Metanephros (tissue), 2 donors: ENCODE data around the genes NANOS1 and SFXN4.

- RAMPAGE, long total RNA, result no peak
Measured at GRCh38 chr10:119029057-119030303, at the start of gene NANOS1. NANOS1 (plus strand) TSS chr10:119029714.

- RAMPAGE, long total RNA, result no peak
Measured at GRCh38 chr10:119165024-119166140, at the start of gene SFXN4. SFXN4 (minus strand) TSS chr10:119165714.

DNA sequence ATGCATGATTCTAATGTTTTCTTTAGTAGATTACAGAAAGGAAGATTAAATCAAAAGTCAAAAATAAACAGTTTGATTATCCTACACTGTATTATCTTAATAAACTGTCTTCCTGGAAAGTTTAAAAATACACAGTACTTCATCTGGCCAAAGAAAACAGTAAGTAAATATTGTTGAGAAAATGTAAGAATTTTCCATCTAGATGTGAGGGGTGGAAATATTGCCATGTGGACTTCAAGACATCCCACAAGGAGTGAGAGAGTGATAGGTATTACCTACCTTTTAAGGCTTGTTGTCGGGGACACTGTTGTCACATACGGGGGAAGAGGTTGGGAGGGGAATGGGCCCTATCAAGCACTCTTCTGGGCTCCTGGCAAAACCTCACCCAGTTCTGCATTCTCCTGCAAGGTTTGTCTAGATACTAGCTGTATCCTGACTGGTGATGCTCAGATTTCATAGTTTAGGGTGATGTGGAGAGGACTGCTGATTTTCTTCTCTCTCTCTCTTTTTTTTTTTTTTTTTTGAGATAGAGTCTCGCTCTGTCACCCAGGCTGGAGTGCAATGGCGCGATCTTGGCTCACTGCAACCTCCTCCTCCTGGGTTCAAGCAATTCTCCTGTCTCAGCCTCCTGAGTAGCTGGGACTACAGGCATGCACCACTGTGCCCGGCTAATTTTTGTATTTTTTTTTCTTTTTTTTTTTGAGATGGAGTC lies 18.0 kb downstream of the GRK5 start:
- RAMPAGE, long total RNA, result no peak

DNA sequence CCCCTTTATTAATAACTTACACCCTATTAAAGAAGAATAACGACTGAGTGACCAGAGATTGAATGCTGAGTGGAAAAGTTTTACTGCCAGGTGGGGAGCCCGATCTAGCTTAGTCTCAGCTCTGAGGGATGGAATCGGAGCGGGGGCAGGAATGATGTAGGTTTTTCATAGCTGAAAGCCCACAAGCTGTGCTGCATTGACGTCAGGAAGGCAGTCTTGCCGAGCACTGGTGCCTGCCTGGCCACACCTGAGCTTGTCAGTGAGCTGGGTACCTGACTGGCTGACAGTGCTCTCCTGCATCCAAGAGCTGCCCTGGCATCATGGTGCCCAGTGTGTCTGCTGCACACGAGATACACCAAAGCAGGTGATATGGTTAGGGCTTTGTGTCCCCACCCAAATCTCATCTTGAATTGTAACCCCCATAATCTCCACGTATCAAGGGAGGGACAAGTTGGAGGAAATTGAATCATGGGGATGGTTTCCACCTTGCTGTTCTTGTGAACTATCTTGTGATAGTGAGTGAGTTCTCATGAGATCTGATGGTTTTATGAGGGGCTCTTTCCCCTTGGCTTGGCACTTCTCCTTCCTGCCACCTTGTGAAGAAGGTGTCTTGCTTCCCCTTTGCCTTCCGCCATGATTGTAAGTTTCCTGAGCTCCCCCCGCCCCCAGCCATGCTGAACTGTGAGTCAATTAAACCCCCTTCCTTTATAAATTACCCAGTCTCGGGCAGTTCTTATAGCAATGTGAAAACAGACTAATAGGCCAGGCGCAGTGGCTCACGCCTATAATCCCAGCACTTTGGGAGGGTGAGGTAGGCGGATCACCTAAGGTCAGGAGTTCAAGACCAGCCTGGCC lies 35.1 kb downstream of the GRK5 start:
- RAMPAGE, long total RNA, result no peak

DNA sequence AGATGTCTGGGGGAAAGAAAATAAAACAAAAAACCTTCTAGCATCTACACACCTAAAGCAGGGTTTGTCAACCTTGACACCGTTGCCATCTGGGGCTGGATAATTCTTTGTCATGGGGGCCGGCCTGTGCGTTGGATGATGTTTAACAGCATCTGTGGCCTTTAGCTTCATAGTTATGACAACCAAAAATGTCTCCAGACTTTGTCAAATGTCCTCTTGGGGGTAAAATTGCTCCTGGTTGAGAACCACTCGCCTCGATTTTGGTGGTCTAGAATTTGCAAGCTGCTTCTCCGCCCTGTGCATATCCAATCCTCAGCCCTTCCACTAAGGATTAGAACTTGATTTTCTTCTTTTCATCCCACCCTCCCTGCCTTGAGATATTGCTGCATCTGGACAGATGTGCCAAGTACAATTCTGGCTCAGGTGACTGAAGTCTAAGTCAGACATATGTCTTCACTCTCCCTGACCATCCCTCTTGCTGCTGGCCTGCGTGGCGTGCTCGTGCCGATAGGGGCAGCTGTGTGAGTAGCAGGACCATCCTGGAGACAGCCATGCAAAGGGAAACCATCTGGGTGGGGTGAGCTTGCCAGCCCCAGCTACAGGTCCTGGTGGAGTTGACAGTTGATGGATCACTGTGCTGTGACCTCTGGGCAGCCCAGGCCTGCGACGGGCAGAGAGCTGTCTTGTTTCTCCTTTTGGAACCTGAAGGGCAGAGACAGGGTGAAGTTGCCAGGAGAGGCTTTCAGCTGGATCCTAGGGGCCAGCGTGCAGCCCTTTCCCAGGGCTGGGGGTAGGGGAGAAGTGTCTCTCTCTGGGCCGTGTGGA lies 44.5 kb downstream of the GRK5 start:
- RAMPAGE, long total RNA, result no peak

DNA sequence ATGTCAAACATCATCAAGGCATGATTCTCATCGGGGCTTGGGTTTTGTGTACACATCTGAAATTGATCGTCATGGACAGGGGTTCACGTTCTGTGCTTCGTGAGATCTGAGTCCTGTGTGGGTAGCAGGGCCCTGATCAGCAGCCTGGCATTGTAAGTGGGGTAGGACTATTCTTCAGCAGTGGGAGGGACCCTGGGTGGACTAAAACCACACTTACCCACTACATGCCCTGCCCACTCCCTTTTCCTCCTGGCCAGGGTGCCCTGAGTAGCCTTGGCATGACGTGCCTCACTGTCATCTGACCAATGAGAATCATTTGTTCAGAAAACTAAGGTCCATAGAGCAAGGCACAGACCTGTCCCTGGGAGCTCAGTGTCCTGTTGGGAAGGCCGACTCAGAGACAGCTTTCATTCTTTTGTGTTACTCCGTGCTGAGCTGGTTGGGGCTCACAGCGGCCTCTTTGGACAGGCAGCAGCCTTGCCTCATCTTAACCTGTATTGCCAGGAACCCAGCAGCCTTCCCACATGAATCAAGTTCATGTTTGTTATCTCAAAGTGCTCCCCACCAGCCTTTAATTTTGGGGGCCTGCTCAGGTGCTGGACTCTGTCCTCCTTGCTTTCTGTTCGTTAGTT lies 57.3 kb downstream of the GRK5 start:
- RAMPAGE, long total RNA, result no peak

DNA sequence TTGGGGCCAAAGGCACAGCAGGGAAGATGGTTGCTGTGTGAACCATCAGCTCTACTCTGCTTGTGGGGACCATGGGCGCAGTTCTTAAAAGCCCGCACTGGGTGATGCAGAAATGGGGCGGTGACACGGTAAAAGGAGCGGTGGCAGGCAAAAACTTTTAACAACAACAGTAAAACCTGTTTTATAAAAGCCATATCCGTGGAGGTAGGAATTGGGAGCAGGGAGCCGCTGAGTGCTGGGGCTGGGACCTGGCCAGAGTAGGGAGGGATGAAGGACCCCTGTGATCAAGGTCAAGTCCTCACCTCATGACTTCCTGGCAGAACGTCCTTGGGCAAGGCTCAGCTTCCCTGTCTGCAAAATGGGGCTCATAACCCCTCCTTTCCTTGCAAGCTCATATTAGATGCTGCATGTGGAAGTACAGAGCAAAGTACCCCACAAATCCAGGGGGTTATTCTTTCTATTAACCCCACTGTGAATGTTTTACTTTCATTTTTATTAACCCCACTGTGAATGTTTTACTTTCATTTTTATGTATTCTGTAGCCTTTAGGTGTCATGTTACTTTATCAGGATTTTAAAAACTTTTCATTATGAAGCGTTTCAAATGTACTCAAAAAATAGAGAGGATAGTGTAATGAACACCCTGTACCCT lies 78.3 kb downstream of the GRK5 start:
- RAMPAGE, long total RNA, result no peak

GRCh38 chr10:119302468-119303366 lies 95.3 kb downstream of the GRK5 start:
- RAMPAGE, long total RNA, result no peak

- RAMPAGE, long total RNA, result no peak
Measured at GRCh38 chr10:119328292-119328922, 121.0 kb downstream of the GRK5 start.

DNA sequence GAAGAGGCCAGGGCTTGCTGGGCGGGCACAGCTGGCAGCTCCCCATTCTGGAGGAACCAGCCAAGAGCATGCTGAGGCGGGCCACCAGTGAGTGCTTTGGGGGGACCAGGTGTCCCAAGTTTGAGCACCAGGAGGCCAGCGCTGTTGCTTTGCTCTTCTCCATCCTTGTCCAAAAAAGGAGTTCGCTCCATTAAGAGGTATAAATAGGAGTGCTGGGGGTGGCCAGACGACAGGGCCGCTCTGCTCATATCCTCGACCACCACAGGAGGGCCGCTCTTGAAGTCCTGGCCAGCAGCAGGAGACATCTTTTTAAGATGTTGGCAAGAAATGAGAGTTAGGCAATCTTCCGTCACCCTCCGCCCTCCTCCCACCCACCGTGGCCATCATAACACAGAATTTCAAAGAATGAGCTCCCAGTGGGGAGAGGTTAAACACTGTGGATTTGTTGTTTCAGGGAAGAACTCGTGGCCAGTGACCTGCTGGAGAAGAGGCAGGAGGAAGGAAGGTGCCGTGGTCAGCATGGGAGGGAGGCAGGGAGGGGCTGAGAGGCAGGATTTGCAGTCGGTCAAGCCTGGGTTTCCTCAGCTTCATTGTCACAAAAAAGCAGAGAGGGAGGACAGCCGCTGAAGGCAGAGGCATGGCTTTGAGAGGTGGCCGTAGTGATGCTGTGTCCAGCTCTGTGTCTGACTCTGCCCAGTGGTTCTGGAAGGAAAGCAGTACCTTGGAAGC lies 141.5 kb downstream of the GRK5 start:
- RAMPAGE, long total RNA, result no peak

DNA sequence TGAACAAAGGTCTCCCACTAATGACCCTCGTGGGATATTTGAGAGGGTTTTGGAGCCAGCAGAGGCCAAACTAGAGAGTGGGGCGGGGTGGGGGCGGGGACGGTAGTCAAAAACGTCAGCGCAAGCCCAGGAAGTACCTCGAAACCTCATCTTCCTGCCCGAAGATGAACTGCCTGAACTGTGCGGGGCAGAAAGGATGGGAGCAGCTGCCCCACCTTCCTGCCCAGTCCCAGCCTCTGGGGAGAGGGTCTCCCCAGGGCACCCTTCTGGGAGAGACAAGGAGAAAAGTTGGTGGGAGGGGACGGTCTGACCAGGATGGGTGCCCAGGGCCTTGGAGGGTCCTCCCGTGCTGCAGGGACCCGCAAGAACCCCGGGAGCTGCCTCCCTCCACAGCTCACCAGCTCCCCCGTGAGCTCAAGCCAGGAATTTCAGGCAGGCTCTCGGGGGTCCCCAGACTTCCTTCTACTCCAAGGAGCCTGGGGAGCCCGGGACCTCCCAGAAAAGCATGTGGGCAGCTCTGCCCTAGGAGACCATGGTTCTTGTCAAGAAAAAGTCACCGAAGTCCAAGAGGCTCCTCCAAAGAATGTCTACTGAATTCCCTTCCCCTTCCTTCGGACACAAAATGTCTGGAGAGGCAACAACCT lies 52.9 kb downstream of the RGS10 start:
- RAMPAGE, long total RNA, result no peak

DNA sequence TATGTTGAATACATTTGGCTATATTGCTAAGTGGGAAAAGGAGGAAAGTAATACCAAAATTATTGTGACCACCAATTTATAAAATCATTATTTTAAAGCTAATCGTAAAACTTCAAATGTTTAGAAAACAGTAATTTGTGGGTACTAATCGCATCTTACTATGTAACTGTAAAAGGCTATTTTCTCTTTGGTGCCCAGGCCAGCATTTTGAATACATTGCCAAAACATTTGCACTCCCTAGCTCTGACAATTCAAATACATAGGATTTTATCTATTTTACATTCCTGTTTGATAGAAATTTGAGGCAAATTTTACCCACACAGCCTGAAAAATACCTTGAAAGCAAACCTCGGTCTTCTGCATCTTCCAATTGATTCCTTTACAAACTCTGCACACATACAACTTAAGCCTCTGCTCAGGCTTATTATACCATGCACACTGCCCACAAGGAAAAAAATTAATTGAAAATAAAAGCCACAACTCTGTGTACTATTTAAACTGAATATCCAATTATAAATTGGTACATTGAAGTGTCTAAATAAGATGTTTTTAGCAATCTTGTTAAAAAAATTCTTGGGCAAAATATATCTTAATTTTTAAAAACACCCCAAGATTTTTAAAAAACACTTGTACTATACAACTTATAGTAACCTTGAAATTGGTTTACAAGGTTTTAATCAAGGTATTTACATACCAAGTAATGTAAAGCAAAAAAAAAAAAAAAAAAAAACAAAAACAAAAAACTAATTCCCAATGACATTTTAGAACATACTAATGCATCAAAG lies 22.7 kb downstream of the TIAL1 start:
- RAMPAGE, long total RNA, result no peak

DNA sequence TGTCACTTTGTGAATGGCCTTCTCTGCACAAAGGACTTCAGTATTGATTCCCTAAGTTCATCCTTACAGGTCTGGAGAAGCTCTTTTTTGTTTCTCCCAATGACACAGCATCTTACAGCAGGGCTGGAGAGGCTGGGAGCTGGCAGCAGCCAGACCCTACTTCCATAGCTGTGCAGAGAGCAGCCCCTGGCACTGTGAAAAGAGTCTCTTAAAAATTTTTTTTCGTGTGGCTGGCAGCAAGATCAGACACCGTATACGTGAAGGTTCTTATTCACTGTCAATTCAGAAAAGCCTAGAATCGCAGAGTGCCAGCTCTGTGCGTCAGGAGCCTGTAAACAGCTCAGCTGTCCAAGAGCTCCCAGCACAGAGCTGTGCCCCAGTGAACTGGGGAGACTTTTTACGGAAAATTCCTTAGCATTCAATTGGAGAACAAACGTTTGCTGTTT lies 6.5 kb downstream of the BAG3 start:
- RAMPAGE, long total RNA, result no peak

DNA sequence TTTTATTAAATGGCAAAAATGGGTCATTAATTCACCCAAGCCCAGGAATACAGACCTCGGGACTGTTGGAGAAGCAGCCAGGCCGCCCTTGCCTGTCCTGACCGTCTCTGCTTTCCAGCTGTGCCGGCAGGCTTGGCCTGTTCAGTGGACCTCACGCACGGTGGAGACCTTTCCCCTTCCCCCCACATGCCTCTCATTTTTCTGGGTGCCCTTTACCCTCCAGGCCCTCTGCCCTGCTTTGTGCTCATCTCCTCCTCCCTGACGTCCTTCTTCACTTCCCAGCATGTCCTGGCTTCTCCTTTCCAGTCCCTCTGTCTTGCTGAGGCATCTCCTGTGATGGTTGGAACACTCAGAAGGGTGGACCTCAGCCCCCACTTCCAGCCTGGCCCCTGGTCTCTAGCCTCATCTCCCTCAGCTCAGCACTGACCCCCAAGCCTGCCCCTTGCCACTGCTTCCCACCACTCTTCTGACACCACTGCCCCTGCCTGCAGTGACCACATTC lies 14.8 kb downstream of the BAG3 start:
- RAMPAGE, long total RNA, result no peak

DNA sequence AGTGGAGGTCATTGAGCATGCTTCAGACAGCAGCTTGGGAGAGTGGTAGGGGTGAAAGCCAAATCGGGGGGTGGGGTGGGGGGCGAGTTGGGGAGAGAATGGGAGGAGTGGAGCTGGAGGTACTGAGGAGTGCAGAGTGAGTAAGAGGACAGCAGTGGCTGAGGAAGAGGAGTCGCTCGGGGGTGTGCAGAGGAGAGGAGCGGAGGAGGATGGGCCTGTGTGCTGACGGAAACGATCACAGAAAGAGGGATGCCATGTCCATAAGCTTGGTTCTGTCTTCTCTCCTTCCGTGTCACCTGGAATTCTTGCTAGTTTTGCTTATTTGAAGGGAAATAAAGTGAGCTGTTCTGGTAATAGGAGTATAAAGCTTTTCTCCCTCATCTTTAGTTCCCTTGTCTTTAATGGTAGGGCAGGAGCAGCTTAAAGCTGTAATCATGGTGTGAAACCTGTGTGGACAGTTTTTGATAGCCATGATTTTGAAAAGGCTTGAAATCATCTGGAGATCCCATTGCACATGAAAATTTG lies 64.2 kb downstream of the INPP5F start:
- RAMPAGE, long total RNA, result no peak

DNA sequence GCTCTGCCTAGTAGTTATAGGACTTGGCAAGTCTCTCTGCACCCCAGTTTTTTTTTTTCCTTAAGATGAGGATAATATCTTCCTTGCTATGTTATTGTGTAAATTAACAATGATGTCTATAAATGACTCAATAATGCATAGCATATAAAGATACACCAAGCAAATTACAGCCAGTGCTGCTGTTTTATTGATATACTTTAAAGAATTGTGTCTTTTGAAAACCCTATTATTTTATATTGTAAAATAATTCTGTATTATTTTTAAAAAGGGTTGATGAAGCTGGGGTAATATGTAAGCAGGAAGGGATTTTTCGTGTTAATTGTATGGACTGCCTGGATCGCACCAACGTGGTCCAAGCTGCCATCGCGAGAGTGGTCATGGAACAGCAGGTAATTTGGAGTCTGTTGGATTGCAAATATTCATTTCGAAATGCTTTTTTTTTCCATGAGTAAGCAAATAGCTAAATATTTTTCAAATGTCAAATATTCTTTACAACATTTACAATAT lies 66.5 kb downstream of the MCMBP start:
- RAMPAGE, long total RNA, result no peak

- RAMPAGE, long total RNA, result no peak
Measured at GRCh38 chr10:119852788-119853377, 19.8 kb downstream of the MCMBP start.

DNA sequence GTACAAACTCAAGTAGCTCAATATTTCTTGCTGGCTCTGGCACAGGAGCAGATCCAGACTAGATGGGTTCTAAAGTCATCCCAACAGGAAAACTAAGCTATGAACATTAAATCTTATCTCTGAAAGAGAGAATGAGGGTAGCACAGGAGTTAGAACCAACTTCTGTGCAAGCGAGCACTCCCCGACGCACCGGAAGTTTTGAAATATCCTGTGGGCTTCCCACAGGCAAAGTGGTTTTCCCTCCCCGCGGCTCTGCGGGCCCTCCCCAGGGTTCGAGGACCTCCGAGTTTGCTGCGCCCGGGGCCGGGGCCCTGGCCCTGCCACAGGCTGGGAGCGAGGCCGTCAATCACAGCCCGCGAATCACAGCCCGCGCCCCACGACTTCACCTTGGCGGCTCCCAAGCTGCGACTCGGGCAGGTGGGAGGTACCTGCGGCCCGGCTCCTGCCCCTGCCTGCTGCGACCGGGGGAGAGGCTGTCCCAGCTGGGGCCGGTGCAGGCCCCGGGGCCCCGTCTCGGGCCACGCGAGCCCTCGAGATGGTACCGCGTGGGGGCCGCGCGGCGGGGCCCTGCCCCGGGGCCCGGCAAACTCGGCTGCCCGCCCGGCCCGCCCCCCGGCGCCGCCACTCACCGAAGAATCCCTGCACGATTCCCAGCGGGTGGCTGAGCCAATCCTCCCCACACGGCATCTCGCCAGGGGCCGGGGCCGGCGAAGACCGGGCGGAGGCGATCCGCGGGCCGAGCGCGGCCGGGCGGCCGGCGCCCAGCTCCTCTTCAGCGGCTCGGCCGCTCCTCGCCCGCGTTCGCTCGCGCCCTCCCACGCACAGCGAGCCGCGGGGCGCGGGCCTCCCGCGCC lies 518 bp downstream of the MCMBP start:
- RAMPAGE, long total RNA, result no peak

DNA sequence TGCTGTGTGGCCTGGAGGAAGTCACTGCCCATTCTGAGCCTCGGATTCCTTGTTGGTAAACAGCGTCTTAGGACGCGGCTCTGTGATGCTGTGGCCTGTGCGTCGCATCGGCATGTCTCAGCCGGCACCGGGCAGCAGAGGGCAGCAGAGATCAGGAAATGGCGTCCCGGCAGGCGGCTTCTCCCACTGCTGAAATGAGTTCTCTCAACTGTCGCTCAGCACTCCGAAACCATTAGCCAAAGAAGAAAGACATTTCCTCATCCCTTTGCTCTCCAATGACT lies 91.6 kb downstream of the WDR11 start:
- RAMPAGE, long total RNA, result no peak

DNA sequence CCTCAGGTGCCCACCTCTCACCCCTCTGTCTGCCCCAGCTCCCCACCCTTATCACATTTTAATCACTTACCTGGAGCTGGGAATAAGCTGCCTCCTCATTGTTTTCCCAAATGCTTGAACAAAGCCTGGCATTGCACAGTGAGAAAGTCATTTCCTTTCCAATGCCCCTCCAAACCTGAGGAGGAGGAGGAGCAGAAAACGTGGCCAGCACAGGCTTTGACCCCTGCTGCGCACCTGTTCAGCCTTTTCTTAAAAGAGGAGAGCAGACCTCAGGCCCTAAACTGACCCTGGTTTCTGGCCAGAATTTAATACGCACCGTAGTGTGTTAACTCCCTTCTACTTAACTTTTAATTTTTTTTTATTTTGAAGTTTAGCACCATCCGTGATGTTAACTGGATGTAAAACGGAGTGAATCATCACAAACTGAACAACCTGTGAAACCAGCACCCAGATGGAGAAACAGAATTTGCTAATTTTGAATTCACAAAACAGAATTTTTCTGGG lies 129.5 kb downstream of the WDR11 start:
- RAMPAGE, long total RNA, result no peak